Foreskin keratinocyte (primary cell): ENCODE measurements around a stretch of chr3.

- RAMPAGE, total RNA = no peak
Observed at GRCh38 chr3:72176960-72178154, 392.4 kb upstream of the PROK2 start.

- RAMPAGE, total RNA = no peak
Observed at GRCh38 chr3:72271028-72271675, 486.2 kb upstream of the PROK2 start.

DNA sequence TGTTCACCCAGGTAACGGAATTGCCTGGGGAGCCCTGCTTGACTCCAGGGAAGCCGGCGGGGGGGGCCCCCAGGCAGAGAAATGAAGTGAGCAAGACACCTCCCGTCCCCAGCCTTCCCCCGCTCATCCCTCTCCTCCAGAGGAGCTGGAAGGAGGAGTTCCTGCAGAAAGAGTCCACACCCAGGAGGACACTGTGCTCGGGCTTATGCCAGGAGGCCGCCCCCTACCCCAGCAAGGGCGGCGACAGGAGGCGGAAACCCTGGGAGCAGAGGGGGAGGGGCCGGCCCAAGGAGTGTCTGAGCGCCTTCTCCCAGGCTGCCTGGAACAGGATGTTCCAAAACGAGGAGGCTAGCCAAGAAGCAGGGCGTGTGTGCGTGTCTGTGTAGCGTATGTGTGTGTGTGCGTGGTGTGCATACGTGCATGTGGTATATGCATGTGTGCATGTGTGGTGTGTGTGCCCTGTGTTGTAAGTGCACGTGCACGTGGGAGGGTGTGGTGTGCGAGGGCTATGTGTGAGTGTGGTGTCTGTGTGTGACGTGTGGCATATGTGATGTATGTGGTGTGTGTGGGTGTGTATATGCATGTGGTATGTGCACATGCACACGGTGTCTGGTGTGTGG lies 511.3 kb downstream of the SHQ1 start:
- RAMPAGE, total RNA = no peak

GRCh38 chr3:72388096-72388729 lies 460.0 kb downstream of the SHQ1 start:
- RAMPAGE, total RNA = no peak

DNA sequence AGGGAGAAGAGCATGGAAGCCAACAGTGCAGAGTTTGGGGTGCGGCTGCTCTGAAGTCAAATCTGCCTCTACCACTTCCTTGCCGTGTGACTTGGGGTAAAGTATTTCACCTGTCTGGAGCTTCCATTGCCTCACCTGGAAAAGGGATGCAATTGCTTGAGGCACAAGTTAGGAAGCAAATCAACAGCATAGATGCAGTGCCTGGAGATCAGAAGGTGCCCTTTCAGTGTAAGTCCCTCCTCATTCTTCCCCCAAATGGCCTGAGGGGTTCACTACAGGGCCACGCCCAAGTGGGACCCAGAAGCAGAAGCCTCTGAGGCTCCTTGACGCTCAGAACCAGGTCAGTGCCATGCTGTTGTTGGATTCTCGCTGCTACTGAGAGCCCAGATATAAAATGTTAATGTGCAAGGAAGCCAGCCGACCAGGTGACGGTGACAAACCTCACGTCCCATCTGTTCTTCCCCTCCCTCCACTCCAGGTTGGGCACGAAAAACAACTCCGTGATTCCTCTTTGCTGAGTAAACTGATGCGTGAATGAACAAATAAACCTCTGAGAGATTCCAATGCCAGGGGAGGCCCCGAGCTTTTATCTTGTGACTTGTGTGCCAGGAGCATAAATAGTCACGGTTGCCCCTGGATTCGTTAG lies 119.6 kb downstream of the SHQ1 start:
- RAMPAGE, total RNA = no peak

- RAMPAGE, total RNA = no peak
Observed at GRCh38 chr3:72753459-72753779, 94.8 kb downstream of the SHQ1 start.

- RAMPAGE, total RNA = no peak
Observed at GRCh38 chr3:72998547-72999205, 2.1 kb downstream of the PPP4R2 start.

- RAMPAGE, total RNA = no peak
Observed at GRCh38 chr3:73028896-73030008, 32.2 kb upstream of the EBLN2 start.

- RAMPAGE, total RNA = no peak
Observed at GRCh38 chr3:73110900-73111373, 49.5 kb downstream of the EBLN2 start.

DNA sequence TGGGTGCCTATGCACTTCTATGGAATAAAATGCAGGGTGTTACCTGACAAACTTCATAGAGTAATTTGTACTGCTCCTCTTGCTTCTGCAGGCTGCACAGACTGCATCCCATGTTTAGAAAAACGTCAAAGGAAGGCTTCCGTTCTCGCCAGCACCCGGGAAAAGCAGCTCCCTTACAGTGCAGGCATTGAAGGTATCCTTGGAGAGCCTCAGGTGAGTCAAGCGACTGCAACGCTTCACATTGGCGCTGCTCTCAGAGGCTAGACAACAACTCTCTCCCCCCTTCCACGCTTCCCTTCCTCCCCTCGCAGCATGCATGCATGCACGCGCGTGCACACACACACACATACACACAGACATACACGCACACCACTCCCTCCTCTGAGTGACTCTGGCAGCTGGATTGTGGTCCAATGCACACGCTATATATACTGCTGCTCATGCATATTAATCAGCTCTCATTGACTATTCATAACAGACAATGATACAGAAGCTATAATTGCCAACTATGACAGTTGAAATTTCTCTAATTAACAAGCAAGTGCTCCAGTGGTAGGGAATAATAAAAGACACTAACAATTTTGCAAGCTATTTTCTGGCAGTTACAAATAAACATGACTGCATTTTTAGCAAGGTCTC lies 191.0 kb downstream of the PDZRN3 start:
- RAMPAGE, total RNA = no peak

DNA sequence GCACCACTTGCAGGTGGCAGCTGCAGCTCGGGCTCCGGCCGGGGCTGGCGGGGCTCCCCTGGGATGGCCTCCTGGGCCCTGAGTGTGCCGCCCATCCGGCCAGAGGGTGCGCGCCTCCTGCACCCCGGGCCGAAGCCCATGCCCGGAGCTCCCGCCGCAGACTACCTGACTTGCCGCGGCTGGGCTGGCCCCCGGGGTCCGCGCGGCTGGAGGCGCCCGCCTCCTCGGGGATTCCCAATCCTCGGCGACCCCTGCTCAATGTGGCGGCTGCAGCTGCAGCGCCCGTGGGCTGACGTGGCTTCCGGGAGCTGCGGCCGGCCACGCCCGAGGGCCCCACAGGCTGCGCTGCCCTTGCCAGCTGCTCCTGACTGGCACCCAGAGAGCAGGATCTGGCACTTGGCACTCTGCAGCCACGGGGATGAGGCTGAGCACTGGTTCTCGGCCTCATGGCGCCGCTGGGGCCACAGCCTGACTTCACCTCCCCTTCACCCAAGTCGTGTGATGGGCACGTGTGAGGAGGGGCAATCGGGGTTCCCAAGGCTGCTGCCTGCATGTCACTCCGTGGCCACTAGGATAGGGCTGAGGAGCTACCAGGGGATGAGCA lies 267.9 kb upstream of the FRG2C start:
- RAMPAGE, total RNA = no peak

GRCh38 chr3:78843987-78844790 lies 923.6 kb downstream of the ROBO1 start:
- RAMPAGE, total RNA = no peak

DNA sequence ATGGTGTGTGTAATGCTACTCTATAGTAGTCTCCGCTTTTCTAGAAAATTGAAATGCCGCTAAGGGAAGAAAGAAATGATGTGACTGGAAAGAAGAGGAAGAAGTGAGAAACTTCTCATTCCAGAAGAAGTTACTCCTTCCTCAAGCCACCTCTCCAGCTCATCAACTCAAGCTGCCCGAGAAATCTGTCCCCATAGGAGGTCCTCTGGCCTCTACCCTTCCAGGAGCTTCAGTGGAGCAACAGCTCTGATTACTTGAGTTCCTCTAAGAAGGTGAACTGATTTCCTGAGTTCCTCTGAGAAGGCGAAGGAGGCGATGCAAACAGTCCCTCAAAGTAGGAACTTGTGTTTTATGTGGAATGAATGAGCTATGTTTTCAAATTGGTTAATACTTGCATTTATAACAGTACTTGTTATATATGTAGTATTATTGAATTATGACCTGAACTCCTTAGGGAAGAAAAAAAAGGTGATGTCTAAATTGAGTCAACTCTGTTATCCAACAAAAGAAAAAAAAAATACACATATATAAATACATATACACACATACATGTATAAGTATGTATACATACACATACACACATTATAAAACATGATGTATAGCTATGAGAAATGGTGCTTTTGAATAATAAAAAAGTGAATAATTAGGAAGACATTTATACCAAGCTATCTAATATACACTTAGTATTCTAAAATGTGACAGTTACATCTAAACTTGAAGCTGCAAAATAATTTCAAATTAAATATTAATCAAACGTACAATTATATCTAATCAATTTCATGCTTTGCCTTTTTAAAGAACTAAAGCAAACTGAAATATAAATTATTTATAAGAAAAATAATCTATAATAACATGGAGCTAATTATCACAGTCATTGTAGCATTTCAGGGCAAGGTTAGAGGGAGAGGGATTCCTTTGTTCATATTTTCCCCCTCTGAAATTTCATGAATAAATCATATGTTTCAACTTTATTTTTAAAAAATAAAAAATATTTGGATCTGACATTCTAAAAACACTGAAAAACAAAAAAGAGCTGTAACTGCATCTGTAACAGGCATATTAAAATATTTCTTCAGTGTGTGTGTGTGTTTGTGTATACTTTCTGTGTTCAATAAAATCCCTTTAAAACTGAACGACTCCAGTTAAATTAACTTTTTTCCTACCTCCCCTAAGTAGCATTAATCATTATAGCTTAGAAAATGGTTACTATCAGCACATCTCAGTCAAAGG lies 843.9 kb downstream of the ROBO1 start:
- RAMPAGE, total RNA = no peak

DNA sequence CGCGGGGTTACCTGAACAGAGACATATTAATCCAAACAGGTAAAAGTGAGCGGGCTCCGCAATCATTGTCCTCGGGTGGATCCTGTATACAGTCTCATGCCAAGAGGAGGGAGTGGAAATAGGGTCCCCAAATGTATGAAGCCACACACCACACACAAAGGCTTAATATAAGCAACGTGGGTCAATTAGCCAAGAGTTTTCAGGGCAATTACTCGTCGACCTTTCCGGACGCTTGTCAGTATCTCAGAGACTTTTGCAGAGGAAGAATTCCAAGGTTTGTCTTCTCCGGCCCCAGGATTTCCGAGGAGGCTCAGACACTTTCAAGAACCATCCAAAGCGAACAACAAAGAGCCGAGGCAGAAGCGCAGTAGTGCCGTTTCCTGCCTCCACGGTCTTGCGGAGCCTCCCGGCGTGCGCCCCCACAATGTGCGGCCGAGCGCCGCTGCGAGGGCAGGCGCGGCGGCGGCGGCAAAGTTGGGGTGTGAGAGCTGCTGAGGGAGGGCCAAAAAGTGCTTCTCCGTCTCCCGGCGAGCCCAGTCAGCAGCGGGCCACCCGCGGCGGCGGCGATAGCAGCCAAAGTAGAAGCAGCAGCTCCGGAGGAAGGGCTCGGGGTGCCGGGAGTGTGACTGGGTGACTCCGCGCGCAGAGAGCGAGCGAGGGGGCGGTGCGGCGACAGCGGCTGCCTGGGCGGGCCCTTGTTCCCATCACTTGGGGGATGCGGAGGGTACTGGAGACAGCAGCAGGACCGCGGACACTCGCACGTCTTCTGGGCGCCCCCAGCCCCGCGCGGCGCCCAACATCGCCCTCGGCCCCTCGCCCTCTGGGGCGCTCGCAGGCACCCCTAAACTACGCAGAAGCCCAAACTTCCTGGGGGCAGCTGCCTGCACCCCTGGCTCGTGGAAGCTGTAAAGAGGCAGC lies 749.1 kb downstream of the ROBO1 start:
- RAMPAGE, total RNA = no peak

GRCh38 chr3:80770102-80770950 lies 991.1 kb downstream of the GBE1 start:
- RAMPAGE, total RNA = no peak

GRCh38 chr3:80994034-80994409 lies 767.4 kb downstream of the GBE1 start:
- RAMPAGE, total RNA = no peak

DNA sequence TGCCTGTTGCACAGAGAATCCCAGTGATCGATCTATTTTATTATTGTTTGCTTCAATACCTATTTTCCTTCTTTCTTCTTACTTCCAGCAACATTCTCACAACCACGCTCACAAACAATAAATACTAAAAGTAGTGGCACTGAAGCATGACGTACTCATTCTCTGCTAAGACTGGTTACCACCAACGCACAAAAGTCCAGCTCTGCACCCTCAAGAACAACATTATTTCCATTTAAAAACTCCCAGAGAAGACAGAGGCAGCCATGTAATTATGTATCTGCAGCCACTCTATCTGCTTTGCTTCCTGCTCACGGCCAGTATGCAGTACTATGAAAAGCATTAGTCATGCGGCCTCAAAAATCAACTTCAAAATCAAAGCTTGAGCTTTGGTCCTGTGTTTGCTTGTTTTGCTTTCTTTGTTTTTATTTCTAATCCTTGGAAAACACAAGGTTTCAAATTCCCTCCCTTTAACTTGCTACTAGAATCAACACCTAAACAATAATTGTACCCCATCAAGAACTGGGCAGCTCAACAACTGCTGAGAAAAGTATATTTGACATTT lies 37.8 kb downstream of the GBE1 start:
- RAMPAGE, total RNA = no peak

DNA sequence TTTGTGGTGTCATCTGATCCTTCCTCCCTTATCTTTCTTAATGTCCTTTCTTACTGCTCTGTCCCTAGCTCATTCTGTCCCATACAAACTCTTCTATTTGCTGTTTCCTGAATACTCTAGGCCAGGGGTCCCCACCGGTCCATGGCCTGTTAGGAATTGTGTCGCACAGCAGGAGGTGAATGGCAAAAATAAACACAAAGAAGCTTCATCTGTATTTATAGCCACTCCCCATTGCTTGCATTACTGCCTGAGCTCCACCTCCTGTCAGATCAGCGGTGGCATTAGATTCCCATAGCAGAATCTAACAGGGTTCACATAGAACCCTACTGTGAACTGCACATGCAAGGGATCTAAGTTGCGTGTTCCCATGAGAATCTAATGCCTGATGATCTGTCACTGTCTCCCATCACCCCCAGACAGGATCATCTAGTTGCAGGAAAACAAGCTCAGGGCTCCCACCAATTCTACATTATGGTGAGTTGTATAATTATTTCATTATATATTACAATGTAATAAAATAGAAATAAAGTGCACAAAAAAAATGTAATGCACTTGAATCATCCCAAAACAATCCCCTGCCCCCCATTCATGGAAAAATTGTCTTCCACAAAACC lies 28.5 kb downstream of the GBE1 start:
- RAMPAGE, total RNA = no peak

GRCh38 chr3:84548516-84549048 lies 410.2 kb upstream of the CADM2 start:
- RAMPAGE, total RNA = no peak

DNA sequence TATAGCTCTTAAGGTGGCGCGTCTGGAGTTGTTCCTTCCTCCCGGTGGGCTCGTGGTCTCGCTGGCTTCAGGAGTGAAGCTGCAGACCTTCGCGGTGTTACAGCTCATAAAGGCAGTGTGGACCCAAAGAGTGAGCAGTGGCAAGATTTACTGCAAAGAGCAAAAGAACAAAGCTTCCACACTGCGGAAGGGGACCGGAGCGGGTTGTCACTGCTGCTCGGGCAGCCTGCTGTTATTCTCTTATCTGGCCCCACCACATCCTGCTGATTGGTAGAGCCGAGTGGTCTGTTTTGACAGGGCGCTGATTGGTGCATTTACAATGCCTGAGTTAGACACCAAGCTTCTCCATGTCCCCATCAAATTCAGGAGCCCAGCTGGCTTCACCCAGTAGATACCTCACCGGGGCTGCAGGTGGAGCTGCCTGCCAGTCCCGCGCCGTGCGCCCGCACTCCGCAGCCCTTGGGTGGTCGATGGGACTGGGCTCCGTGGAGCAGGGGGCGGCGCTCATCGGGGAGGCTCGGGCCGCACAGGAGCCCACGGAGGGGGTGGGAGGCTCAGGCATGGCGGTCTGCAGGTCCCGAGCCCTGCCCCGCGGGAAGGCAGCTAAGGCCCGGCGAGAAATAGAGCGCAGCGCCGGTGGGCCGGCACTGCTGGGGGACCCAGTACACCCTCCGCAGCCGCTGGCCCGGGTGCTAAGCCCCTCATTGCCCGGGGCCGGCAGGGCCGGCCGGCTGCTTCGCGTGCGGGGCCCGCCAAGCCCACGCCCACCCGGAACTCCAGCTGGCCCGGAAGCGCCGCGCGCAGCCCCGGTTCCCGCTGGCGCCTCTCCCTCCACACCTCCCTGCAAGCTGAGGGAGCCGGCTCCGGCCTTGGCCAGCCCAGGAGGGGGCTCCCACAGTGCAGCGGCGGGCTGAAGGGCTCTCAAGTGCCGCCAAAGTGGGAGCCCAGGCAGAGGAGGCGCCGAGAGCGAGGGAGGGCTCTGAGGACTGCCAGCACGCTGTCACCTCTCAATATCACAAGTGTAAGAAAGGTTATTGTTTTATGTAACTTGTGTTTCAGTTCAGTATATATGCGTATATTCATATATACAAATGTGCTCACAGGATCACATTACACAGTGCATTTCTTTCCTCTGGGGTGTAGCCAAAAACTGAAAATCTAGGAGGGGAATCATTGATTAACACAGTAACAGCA lies 545.8 kb downstream of the CADM2 start:
- RAMPAGE, total RNA = no peak